Stomach (tissue), 7 donors: ENCODE data around the genes LPAR2, ZNF714, ZNF431, ZNF728 and ZNF91.

- PRO-cap: no peak
- RAMPAGE, long total RNA, 5 experiments: no peak in any of the 5 experiments
- RRBS: no CpG with 5 or more reads among the region's 11 CpGs
These were observed 34.3 kb upstream of the GATAD2A start for GRCh38 chr19:19371102-19371603.

GRCh38 chr19:19406659-19407264, 1.3 kb downstream of the GATAD2A start:
- PRO-cap: no peak
- RAMPAGE, long total RNA, 5 experiments: no peak in any of the 5 experiments
- RRBS: no CpG with 5 or more reads among the region's 9 CpGs

- PRO-cap: no peak
- RAMPAGE, long total RNA, 5 experiments: no peak in any of the 5 experiments
- RRBS: no CpG with 5 or more reads among the region's 10 CpGs
These were observed 29.1 kb downstream of the GATAD2A start for GRCh38 chr19:19434325-19435195.

- PRO-cap: no peak
- RAMPAGE, long total RNA, 5 experiments: no peak in any of the 5 experiments
- RRBS: no CpG with 5 or more reads among the region's 13 CpGs
These were observed 47.6 kb downstream of the GATAD2A start for GRCh38 chr19:19452930-19453711.

GRCh38 chr19:19489017-19490202, 25.9 kb downstream of the TSSK6 start:
- PRO-cap: bidirectional peak, plus-strand start at chr19:19489570, minus-strand start at chr19:19489309
- RAMPAGE, long total RNA, 5 experiments: start-site peak on the plus strand in 2 of 5 experiments, at chr19:19489765-19490289 at its widest, 11 to 12 reads per replicate
- RRBS: 24% methylated on average over 3 of the region's 20 CpGs

DNA sequence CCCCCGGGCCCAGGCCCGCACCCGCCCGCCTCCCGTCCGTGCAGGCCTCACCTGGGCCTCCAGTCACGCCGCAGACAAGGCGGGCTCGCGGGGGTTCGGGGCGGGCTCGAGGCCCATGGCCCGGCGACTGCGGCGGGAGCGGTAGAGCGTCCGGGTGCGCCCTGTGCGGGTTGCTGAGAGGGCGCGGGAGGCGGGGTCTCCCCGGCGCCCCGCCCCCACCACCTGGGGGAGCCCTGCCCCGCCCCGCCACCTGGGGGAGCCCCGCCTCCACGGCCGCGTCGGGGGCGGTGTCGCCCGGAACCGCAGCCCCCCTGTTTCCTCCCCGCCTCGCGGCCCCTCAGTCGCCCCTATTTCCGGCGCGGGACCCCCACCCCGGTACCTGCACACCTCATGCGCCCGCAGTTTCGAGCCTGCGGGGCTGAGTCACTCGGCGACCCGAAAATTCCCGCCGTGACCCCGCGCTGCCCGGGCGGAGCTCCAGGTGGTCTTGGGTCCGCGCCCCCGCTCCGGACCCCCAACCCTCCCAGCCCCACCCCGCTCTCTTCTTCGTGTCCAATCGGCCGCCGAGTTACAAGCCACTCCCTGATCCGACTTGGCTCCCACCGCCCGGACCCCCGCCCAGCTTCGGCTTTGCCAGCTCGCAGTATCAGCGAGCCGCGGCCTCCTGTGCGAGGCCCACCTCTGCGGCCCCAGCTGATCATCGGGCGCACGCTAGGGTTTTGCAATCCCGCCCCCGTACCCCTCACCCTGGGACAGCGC, at the start of gene LPAR2:
Gene LPAR2, minus strand, starts transcription at position 180 of the 759 bp plus-strand sequence.
- PRO-cap: bidirectional peak, plus-strand start at position 287 of the sequence, minus-strand start at position 129 of the sequence
- RAMPAGE, long total RNA, 5 experiments: start-site peak on the minus strand in 3 of 5 experiments, centred at positions 167 to 187 of the sequence, 14 to 29 reads per replicate
- RRBS: 2% methylated on average over 53 of the region's 87 CpGs

- PRO-cap: no peak
- RAMPAGE, long total RNA, 5 experiments: no peak in any of the 5 experiments
- RRBS: 90% methylated on average over 1 of the region's 15 CpGs
These were observed 6.1 kb downstream of the ATP13A1 start for GRCh38 chr19:19657273-19657915.

- PRO-cap: no peak
- RAMPAGE, long total RNA, 5 experiments: no peak in any of the 5 experiments
- RRBS: no CpG with 5 or more reads among the region's 13 CpGs
These were observed 29.7 kb upstream of the ZNF14 start for GRCh38 chr19:19762522-19763062.

DNA sequence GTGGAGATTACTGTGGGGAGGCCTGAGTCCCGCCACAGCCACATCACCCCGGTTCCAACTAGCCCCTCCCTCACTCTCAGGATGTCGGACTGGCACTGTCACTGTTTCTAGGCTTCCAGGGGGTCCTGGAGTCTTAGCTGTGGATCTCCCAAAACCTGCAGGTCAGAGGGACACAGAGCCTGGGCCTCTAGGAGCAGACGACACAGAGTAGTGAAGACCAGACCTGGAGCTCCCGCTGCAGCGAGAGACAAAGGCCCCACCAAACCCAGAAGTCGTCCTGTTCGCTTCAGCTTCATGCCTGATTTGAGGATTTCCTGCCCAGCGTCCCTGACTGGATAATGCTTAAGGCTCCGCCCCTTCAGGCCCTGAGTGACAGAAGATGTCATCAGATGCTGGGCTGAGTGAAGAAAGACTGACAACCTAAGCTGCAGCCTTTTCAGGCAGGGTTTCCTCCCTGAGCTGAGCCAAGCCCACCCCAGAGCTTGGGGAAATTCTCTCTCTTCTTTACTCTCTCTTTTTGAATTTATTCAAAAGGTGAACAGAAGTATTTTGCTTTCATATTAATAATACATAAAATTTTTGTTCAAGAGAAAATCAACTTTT, 55.9 kb downstream of the ZNF93 start:
- PRO-cap: unidirectional peak, minus-strand start at position 274 of the sequence
- RAMPAGE, long total RNA, 5 experiments: no peak in any of the 5 experiments
- RRBS: 58% methylated on average over 2 of the region's 10 CpGs

DNA sequence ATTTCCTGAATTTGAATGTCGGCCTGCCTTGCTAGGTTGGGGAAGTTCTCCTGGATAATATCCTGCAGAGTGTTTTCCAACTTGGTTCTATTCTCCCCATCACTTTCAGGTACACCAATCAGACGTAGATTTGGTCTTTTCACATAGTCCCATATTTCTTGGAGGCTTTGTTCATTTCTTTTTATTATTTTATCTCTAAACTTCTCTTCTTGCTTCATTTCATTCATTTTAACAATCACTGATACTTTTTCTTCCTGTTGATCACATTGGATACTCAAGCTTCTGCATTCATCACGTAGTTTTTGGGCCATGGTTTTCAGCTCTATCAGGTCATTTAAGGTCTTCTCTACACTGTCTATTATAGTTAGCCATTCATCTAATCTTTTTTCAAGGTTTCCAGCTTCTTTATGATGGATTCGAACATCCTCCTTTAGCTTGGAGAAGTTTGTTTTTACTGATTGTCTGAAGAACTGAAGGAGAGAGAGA, 61.0 kb downstream of the ZNF486 start:
- PRO-cap: no peak
- RAMPAGE, long total RNA, 5 experiments: start-site peak on the minus strand in 2 of 5 experiments, centred at positions 178 to 296 of the sequence, 5 to 30 reads per replicate
- RRBS: no CpG with 5 or more reads among the region's 4 CpGs

GRCh38 chr19:20357876-20358442, 190.9 kb downstream of the ZNF486 start:
- PRO-cap: no peak
- RAMPAGE, long total RNA, 5 experiments: no peak in any of the 5 experiments
- RRBS: no CpG with 5 or more reads among the region's 8 CpGs

DNA sequence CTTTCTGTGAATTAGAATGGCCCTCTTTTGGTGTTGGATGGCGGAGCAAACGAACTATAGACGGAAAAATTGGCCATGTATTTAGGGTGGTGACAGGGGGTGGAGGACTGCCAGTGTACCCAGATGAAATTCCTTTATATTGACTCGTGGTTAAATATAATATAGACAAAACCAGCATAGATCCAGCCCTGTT, 46.9 kb upstream of the ZNF737 start:
- PRO-cap: no peak
- RAMPAGE, long total RNA, 5 experiments: no peak in any of the 5 experiments
- RRBS: no CpG with 5 or more reads among the region's 4 CpGs

- PRO-cap: no peak
- RAMPAGE, long total RNA, 5 experiments: no peak in any of the 5 experiments
- RRBS: no CpG with 5 or more reads among the region's 4 CpGs
These were observed 47.3 kb upstream of the ZNF737 start for GRCh38 chr19:20612818-20613307.

DNA sequence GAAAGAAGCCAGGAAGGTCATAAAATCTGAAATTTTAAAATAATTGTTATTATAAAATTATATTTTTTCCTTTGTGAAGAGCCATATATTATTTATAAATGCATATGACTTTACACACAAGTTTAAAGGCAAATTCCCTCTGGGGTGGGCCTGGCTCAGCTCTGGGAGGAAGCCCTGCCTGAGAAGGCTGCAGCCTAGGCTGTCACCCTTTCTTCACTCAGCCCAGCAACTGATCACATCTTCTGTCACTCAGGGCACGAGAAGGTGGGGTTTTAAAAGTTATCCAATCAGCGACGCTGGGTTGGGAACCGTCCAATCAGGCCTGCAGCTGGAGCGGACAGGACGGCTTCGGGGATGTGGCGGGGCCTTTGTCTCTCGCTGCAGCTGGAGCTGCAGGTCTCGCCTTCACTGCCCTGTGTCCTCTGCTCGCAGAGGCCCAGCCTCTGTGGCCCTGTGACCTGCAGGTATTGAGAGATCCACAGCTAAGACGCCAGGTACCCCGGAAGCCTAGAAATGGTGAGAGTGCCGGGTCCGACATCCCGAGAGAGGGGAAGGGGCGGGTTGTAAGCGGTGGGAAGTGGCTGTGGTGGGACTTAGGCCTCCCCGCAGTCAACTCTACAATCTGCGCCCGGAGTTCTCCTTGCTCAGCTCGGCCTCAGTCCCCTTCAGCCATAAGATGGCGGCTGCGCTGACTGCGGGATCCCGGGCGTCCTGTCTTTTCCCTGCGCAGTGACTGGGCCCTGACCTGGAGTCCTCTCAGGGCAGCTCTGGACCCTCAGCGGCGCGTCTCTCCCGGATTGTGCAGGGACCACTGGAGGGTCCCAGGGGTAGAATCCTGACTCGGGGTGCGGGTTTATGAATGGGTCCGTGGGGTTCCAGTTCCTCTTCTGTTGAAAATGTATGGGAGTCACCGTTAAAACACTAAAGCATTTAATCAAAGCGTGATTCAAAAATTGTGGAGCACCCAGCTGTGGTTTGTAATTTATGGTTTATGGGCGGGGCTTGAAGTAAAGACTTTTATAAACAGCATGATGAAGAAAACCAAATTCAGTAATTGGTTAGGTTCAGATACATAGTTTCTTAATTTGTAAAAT, at the start of gene ZNF714:
Gene ZNF714, plus strand, starts transcription at position 371 of the 1,094 bp plus-strand sequence.
- PRO-cap: bidirectional peak, plus-strand start at position 340 of the sequence, minus-strand start at position 219 of the sequence; unidirectional peak, minus-strand start at position 889 of the sequence
- RAMPAGE, long total RNA, 5 experiments: start-site peak on the plus strand in 3 of 5 experiments, centred at positions 347 to 353 of the sequence, 19 to 106 reads per replicate
- RRBS: 2% methylated on average over 7 of the region's 38 CpGs

GRCh38 chr19:21141611-21142832, at the start of gene ZNF431:
Gene ZNF431 (plus strand): TSS chr19:21142040.
- PRO-cap: bidirectional peak, plus-strand start at chr19:21142040, minus-strand start at chr19:21141888
- RAMPAGE, long total RNA, 5 experiments: start-site peak on the plus strand in 5 of 5 experiments, at chr19:21142010-21142085 at its widest, 22 to 505 reads per replicate
- RRBS: no CpG with 5 or more reads among the region's 39 CpGs

DNA sequence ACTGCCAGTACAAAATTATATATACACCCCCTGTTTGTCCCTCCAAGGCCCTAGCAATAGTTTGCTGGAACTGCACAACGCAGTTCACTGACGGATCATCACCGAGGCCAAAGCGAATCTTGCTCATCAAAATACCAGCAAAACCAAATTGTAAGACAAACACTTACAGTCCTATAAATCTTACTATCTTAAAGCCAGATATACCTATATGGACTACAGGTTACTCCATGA, 104.4 kb upstream of the ZNF492 start:
- PRO-cap: no peak
- RAMPAGE, long total RNA, 5 experiments: no peak in any of the 5 experiments
- RRBS: no CpG with 5 or more reads among the region's 4 CpGs

DNA sequence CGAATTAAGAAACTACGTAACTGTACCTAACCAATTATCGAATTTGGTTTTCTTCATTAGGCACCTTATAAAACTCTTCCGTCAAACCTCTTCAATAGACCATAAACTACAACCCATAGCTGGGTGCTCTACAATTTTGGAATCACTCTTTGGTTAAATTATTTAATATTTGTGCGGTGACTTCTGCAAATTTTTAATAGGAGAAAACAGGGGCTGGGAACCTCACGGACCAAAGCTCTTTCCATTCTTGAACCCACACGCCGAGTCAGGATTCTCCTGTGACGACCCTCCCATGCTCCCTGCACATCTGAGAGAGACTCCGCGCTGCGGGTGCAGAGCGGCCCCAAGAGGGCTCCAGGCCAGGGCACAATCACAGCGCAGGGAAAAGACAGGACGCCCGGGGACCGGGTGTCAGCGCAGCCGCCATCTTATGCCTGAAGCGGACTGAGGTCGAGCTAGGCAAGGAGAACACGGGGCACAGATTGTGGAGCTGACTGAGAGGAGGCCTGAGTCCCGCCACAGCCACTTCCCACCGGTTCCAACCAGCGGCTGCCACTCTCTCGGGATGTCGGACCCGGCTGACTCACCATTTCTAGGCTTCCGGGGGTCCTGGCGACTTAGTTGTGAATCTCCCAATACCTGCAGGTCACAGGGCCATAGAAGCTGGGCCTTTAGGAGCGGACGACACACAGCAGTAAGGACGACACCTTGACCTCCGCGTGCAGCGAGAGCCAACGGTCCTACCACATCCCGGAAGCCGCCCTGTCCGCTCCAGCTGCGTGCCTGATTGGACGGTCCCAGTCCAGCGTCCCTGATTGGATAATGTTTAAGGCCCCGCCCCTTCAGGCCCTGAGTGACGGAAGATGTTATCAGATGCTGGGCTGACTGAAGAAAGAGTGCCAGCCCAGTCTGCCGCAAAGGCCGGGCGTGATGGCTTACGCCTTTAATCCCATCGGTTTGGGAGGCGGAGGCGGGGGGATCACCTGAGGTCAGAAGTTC, at the start of gene ZNF728:
Gene ZNF728, minus strand, starts transcription at position 736 of the 999 bp plus-strand sequence.
- PRO-cap: bidirectional peak, plus-strand start at position 892 of the sequence, minus-strand start at position 759 of the sequence
- RAMPAGE, long total RNA, 5 experiments: start-site peak on the minus strand in 1 of 5 experiments, centred at position 748 of the sequence, 18 reads per replicate
- RRBS: 49% methylated on average over 7 of the region's 52 CpGs

DNA sequence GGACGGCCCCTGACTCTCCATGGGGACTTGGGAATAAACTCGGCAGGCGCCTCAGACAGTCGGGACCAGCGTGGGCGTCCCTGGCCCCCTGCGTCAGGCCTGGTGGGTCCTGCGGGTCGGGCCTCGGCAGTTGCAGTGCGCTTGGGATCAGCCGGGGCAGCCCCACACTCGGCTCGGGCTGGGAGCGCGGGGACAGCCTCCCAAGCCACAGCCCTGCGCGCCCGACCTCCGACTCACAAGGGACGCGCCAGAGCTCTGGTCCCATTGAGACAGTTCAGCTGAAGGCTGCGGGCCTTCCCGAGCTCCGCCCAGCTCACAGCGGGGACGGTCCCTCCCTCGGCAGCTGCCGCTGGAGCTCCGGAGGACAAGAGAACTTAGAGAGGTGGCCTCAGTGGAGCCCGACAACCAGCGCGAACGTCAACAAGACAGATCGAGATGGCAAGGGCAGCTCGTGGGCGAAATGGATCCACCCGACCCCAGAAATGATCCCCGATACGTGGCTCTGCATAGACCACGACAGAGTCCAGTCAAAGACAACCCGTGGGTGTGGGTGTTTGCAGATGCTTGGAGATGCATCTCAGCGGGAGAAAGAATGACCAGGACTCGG, 45.6 kb upstream of the ZNF730 start:
- PRO-cap: no peak
- RAMPAGE, long total RNA, 5 experiments: no peak in any of the 5 experiments
- RRBS: no CpG with 5 or more reads among the region's 44 CpGs

DNA sequence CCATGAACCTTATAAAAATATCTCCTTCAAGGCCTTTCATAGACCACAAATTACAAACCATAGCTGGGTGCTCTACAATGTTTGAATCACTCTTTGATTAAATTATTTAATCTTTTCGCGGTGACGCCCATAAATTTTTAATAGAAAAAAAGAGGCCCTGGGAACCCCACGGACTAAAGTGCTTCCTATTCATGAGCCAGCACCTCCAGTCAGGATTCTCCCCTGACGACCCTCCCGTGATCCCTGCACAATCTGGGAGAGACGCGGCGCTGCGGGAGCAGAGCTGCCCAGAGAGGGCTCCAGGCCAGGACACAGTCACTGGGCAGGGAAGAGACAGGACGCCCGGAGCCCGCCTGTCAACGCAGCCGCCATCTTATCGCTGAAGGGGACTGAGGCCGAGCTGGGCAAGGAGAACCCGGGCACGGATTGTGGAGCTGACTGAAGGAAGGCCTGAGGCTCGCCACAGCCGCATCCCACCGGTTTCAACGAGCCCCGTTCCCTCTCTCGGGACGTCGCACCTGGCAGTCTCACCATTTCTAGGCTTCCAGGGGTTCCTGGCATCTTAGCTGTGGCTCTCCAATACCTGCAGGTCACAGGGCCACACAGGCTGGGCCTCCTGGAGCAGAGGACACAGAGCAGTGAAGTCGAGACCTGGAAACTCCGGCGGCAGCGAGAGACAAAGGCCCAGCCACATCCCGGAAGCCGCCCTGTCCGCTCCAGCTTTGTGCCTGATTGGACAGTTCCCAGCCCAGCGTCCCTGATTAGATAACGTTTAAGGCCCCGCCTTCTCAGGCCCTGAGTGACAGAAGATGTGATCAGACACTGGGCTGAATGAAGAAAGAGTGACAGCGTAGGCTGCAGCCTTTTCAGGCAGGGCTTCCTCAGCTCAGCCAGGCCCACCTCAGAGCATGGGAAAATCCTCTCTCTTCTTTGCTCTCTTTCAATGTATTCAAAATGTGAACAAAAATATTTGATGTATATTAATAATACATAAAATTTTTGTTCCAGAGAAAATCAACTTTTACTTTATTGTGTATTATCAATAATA, at the start of gene ZNF91:
Gene ZNF91, minus strand, starts transcription at position 678 of the 1,048 bp plus-strand sequence.
- PRO-cap: bidirectional peak, plus-strand start at position 830 of the sequence, minus-strand start at position 678 of the sequence
- RAMPAGE, long total RNA, 5 experiments: start-site peak on the minus strand in 5 of 5 experiments, centred at positions 635 to 660 of the sequence, 24 to 943 reads per replicate
- RRBS: 2% methylated on average over 3 of the region's 38 CpGs

DNA sequence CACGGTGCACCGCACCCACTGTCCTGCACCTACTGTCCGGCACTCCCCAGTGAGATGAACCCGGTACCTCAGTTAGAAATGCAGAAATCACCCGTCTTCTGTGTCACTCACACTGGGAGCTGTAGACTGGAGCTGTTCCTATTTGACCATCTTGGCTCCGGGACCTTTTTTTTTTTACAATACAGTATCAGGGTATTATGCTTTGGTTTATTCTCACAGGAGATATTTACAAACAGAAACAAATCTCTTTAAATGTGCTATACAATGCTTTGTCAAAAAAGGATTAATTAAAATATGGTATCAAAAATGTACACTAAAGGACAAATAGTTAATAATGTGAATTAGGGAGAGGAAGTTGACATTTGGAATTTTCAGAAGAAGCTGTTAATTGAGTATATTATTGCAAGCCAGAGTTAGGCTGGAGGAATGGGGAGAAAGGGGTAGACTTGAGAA, 67.6 kb upstream of the ZNF254 start:
- PRO-cap: unidirectional peak, minus-strand start at position 174 of the sequence
- RAMPAGE, long total RNA, 5 experiments: no peak in any of the 5 experiments
- RRBS: no CpG with 5 or more reads among the region's 6 CpGs